Karpas-422 (cell line): Measurements from ENCODE around the genes SERPINI2, WDR49, PDCD10 and LRRC34.

DNA sequence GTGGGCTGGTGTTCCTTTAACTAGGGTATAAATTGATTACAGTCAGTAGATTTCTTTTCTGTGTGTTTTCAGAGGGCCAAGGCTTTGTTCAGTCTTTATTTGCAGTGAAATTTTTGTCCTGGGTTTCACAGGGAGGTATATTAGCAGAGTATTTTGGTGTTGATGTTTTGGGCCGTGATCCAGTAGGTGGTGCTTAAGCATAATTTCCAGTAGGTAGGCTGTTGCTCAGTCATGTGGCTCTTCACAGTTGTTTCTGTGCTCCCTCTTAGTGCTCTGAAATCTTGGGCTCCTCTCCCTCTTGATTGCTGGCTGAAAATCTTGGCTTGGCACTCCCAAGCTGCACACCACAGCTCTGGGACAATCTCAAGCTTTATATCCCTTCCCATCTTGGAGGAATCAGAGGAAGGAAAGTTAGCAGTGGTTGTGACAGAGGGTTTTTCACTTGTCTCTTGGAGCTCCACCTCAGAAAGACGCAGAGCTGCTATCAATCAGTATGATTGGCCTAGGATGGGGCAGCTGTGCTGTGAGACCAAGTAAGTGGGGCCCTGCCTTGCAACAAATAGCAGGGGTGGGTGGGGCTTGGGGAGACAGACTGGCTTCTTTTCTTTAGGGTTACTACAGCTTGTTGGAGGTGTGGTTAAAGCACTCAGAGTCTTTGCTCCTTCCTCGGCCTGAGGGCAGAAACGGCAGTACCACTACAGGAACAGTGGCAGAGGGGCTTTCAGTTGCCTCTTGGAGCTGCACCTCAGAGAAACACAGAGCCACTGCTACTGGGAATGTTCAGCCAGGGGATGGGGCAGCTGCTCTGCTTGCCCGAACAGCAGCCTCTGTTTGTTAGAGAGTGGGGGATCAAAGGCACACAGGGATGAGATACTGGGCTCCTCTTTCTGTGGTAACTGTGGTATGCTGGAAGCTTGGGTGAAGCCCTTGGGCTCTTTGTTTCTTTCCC is 627.0 kb downstream of the SI start:
- PRO-cap, result no peak
- RAMPAGE, long total RNA, result no peak

- PRO-cap, result no peak
- RAMPAGE, long total RNA, result no peak
These were observed 47.5 kb downstream of the SLITRK3 start for GRCh38 chr3:165148687-165149004.

GRCh38 chr3:165196521-165197132 is 443 bp upstream of the SLITRK3 start:
- PRO-cap, result no peak
- RAMPAGE, long total RNA, result no peak

DNA sequence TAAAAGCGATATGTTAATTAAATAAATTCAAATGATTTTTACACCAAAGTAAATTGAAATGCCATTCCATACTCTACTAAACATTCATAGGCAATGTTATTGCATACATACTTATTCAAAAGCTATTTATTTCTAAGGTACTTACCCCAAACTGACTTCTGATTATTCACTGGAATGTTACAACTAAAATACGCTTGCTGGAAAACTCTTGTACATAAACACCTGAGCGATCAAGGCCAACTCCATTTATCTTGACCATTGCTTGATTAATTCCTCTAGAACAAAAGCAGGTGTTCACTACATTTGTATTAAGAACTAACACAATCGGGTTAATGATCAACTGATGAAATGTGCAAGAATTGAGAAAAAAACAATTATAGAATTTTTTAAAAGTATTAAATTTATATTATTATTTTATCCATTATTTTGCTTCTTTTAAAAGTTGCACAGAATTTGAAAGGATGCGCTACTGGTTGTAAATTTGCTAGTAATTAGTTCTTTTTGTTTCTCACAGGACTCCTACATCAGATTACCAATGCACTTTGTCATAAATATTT is at the start of gene SERPINI2:
SERPINI2 (minus strand) TSS at position 185 of the 557 bp plus-strand sequence.
- PRO-cap, result no peak
- RAMPAGE, long total RNA, result no peak

- PRO-cap, result no peak
- RAMPAGE, long total RNA, result no peak
These were observed at the start of gene WDR49 for GRCh38 chr3:167653583-167654372. TSS of gene WDR49 (minus strand) at chr3:167653942.

GRCh38 chr3:167734146-167735010 is at the start of gene PDCD10:
TSS of gene PDCD10 (minus strand) at chr3:167734892.
- PRO-cap, result bidirectional peak, plus-strand start at chr3:167735218, minus-strand start at chr3:167734921
- RAMPAGE, long total RNA, result start-site peak on the minus strand at chr3:167734851-167734897, 471 and 77 reads in 2 replicates

DNA sequence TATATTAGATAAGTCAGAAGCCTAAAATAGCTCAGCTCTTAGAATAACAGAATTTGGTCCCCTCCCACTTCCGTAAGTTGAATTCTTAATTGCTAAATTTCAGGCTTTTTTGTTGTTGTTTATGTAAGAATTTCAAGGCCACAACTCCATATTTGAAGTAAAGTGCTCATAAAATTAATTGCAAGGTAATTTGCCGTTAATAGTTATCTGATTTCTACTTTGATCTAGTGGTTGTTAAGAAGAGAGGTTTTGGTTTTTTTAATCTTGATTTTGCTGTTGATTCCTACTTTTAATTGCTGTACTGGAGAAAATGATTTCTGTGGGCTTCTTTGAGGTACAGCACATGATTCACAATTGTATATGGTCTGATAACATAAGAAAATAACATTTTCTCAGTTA is 129.2 kb downstream of the SERPINI1 start:
- PRO-cap, result no peak
- RAMPAGE, long total RNA, result no peak

- PRO-cap, result no peak
- RAMPAGE, long total RNA, result no peak
These were observed 103.2 kb downstream of the GOLIM4 start for GRCh38 chr3:167992566-167992927.

DNA sequence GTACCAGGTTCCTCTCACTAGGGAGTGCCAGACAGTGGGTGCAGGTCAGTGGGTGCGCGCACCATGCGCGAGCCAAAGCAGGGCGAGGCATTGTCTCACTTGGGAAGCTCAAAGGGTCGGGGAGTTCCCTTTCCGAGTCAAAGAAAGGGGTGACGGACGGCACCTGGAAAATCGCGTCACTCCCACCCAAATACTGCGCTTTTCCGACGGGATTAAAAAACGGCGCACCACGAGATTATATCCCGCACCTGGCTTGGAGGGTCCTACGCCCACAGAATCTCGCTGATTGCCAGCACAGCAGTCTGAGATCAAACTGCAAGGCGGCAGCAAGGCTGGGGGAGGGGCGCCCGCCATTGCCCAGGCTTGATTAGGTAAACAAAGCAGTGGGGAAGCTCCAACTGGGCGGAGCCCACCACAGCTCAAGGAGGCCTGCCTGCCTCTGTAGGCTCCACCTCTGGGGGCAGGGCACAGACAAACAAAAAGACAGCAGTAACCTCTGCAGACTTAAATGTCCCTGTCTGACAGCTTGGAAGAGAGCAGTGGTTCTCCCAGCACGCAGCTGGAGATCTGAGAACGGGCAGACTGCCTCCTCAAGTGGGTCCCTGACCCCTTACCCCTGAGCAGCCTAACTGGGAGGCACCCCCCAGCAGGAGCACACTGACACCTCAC is 84.5 kb downstream of the GOLIM4 start:
- PRO-cap, result no peak
- RAMPAGE, long total RNA, result no peak

- PRO-cap, result no peak
- RAMPAGE, long total RNA, result no peak
These were observed 68.9 kb downstream of the GOLIM4 start for GRCh38 chr3:168026770-168027326.

GRCh38 chr3:168028906-168029346 is 66.8 kb downstream of the GOLIM4 start:
- PRO-cap, result no peak
- RAMPAGE, long total RNA, result no peak

DNA sequence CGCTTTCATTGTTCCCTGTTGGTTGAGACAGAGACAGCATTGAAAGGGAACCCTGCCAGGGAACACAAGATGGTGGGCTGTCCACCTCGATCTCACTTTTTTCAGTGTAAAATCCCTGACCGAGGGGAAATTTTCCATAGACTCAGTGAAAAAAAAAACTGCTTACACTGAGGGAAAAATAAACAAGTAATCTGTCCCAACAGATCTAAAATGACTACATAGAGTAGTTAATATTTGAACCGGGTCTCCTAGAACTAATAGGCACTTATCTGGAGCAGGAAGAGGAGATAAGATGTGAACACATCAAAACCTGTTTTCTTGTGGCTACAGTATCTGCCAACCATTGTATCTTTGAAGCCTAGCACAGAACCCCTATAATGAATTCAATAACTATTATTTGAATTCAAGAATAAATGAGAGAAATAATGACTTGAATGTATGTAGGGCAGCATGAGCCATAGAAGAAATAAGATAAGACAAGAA is 763.5 kb upstream of the GOLIM4 start:
- PRO-cap, result no peak
- RAMPAGE, long total RNA, result no peak

DNA sequence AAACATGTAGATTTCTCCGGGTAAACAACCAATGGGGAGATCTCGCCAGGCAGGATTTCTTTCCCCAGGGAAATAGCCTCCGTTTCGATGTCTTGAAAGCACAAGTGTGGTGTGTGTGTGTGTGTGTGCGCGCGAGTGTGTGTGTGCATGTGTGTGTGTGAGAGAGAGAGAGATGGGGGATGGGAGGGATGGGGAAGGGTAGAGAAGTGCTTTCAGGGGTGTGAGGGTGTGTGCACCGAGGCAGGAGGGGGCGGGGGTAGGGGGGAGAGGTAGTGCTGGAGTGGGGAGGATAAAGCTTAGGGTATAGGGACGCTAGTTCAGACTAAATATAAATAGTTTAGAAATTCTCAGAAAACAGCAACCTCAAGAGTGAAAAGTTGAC is 515.9 kb downstream of the MECOM start:
- PRO-cap, result no peak
- RAMPAGE, long total RNA, result no peak

DNA sequence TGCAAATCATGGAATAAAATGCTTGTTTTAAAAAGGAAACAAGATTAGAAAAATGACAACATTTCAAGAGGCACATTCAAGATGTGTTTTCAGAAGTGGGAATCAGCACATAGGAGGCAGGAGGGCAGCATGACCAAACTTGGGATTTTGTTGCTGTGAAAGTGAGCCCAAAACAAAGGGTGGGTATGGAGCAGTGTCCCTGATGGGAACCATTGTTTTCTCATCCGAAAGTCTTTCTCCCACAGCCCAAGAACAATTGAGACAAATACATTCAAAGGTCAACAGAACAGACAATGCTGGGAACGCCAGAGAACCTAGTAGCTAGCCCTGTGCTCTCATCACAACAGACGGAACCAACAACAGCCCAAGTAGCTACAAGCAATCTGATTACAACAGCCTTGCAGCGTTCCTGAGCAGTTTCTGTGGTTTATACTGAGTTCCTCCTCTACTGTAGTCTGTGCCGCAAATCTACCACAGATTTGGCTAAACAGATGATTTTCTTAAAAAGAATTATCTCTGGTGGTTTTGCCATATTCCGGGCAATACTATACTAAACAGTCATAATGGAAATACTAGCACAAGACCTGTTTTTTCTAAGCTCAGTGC is 435.7 kb downstream of the MECOM start:
- PRO-cap, result no peak
- RAMPAGE, long total RNA, result no peak

- PRO-cap, result no peak
- RAMPAGE, long total RNA, result no peak
These were observed 14.7 kb downstream of the ACTRT3 start for GRCh38 chr3:169754544-169755156.

DNA sequence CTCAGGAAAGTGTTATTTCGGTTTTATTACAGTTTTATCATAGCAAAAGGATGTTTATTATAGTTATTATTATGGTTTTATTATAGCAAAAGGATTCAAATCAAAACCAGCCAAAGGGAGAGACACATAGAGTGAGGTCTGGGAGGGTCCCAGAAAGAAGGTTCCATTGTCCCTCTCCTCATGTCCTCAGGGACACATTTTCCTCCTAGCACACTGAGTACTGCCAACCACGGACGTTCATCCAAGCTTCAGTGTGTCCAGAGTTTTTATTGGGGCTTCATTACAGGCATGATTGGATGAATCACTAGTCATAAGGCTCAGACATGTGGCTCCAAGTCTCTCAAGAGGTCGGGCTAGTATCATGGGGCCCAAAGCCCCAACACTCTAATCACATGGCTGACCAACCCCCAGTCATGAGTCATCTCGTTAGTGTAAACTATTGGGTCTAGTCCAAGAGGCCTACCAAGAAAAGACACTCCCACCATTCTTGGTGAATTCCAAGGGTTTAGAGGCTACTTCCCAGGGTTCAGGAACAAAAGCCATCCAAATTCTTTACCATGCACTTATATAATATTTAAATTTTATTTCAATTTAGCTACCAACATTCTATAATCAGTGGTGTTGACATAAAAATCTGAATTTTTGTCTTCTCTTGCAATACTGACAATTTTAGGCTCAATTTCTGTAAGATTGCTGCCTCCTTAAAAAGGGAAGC is 8.9 kb downstream of the ACTRT3 start:
- PRO-cap, result no peak
- RAMPAGE, long total RNA, result no peak

DNA sequence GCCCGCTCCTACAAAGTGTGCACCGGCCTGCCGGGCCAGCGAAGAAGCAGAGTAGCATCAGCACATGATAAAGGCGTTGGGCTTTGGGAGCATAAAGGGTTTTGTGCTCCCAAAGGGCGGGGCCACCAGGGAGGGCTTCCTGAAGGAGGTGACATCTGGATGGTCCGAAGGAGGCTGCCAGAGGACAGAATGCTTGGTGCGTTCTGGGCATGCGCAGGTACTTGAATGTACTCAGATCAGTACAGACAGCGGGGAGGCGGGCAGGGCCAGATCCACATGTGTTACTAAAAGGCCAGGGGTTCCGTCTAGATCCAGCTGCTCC is at the start of gene LRRC34:
LRRC34 (minus strand) TSS at position 75 of the 322 bp plus-strand sequence.
- PRO-cap, result unidirectional peak, plus-strand start at position 234 of the sequence
- RAMPAGE, long total RNA, result no peak

GRCh38 chr3:169953918-169954707 is 12.5 kb upstream of the SEC62 start:
- PRO-cap, result bidirectional peak, plus-strand start at chr3:169954476, minus-strand start at chr3:169954279
- RAMPAGE, long total RNA, result start-site peak on the minus strand at chr3:169954291-169954617, 6 and 7 reads in 2 replicates

DNA sequence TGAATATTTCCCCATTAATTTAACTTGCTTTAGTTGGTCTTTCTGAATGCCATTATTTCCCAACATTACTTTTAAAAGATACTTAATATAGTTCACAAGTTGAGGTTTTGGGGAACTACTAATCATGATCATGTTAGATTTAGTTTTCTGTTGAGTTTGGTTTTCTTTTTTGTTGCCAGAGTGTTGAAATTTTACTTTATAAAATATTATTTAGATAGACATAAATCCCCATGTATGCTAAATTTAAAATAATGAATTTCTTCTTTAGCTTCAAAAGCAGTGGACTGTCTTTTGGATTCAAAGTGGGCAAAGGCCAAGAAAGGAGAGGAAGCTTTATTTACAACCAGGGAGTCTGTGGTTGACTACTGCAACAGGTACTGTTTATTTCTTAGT is 10.1 kb downstream of the SEC62 start:
- PRO-cap, result no peak
- RAMPAGE, long total RNA, result no peak

DNA sequence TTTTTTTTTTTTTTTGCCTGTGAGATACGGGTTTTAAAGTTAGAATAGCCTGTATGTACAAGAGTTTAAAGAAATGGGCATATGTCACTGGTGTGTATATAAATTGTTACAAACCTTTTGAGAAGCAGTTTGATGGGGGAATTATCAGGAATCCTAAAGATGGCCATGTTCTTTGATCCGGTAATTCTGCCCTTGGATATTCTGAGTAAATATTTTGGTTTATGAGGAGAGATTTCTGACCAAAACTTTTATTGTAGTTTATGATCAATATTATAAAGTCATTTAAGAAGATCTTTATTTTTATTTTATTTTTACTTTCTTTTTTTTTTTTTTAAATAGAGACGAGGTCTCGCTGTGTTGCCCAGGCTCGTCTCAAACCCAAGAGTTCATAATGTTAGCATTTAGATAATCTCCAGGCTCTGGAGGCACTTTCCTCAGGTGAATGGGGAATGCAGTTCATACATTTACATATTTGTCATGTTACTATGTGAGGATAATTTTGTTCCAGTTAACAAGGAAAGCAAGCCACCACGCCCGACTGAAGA is 64.3 kb downstream of the PRKCI start:
- PRO-cap, result no peak
- RAMPAGE, long total RNA, result no peak